Rectum (tissue), 1 donor: ENCODE results near the genes TBCE and GNG4.

- PRO-cap: bidirectional peak, plus-strand start at chr1:235073810, minus-strand start at chr1:235073578; bidirectional peak, plus-strand start at chr1:235074462, minus-strand start at chr1:235074199
Measured at GRCh38 chr1:235073230-235074310, 55.1 kb downstream of the TOMM20 start.

- PRO-cap: no peak
Measured at GRCh38 chr1:235075905-235076083, 52.8 kb downstream of the TOMM20 start.

- PRO-cap: unidirectional peak, plus-strand start at chr1:235090703; unidirectional peak, plus-strand start at chr1:235090906
Measured at GRCh38 chr1:235090347-235091319, 38.0 kb downstream of the TOMM20 start.

DNA sequence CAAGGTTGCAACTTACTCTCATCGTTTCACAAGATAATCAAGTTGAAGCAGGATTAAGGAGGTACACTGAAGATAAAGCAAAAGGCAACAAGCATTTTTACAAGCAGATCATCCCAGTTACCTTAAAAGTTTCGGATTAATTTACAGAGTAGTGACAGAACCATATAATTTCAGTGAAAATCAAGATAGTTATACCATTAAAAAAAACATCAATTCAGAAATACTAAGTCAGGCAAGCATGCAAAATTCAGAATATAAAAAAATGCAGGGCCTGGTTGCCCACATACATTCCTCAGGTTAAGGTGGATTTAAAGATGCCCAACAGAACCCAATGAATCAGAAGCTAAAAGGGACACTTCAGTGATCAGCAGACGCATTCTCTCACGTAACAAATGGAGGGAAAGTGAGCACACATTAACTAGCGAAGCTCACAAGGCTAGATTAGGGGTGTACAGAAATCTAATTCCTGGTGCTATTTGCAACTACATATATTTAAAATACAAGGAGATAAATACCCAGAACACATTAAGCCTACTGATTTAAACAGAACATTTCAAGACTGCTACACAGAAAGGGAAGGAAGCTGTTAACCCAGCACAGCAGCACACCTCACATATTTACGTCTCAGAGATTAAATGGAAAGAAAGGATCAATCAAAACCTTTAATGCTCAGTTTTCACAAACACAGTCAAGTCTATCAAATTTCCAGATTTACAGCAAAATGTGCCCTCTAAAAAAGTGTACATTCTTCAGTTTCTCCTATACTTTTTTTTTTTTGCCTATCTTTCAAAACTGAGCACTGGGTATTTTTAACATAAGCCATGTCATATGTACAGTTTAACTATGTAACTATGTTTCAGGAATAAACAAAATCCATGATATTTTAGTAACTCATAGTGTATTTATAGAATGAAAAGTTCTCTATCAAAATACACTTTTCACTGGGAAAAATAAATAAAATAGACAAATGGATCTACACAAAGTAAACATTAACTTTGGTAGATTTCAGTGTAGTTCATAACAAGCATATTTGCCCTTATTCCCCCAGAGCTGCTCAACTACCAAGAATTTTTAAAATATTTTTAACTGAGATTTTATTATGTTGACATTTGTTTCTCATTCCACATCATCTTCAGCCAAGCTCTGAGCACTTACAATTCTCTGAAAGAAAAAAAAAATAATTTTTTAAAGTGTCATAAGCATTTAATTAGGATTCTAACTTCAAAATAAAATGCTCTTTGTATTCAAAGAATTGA is 17.3 kb downstream of the TOMM20 start:
- PRO-cap: no peak

DNA sequence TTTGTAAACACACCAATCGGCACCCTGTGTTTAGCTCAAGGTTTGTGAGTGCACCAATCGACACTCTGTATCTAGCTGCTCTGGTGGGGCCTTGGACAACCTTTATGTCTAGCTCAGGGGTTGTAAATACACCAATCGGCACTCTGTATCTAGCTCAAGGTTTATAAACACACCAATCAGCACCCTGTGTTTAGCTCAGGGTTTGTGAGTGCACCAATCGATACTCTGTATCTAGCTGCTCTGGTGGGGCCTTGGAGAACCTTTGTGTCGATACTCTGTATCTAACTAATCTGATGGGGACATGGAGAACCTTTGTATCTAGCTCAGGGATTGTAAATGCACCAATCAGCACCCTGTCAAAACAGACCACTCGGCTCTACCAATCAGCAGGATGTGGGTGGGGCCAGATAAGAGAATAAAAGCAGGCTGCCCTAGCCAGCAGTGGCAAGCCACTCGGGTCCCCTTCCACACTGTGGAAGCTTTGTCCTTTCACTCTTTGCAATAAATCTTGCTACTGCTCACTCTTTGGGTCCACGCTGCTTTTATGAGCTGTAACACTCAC is 12.6 kb upstream of the TOMM20 start:
- PRO-cap: no peak

DNA sequence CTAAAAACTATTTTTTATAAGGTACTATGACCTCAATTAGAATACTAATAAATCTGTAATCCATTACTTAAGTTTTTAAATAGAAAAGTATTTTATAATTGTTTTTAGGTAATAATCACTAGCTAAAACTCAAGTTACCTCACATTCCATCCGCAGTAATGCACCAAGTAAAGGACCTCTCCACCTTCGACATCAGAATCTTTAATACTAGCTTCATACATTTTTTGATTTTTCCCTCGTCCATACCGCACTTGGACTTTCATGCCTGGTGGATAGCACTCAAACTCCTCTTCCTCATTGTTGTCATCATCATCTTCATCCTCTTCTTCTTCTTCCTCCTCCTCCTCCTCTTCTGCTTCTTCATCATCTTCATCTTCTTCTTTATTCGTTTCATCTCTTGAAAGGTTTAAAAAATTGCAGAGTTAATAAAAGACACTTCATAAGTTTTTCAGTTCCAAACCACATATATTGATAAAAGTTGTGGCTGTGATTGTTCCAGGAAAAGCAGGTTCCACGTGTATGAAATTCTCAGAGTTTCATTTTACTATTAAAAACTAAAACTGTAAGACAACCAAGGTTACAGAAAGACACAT is 52.7 kb upstream of the RBM34 start:
- PRO-cap: no peak

GRCh38 chr1:235304405-235304789 is 23.6 kb downstream of the ARID4B start:
- PRO-cap: no peak

DNA sequence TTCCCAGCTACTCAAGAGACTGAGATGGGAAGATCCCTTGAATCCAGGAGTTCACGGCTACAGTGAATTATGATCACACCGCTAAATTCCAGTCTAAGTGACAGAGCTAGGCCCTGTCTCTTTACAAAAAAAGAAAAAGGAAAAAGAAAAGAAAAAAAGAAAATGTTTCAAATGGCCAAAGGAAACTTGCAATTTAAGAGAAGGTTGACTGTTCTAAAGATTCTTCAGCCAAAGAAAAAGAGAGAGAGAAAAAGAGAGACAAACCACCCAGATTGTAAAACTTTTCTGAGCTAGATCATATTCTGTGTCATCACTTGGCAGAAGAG is 20.7 kb downstream of the ARID4B start:
- PRO-cap: no peak

DNA sequence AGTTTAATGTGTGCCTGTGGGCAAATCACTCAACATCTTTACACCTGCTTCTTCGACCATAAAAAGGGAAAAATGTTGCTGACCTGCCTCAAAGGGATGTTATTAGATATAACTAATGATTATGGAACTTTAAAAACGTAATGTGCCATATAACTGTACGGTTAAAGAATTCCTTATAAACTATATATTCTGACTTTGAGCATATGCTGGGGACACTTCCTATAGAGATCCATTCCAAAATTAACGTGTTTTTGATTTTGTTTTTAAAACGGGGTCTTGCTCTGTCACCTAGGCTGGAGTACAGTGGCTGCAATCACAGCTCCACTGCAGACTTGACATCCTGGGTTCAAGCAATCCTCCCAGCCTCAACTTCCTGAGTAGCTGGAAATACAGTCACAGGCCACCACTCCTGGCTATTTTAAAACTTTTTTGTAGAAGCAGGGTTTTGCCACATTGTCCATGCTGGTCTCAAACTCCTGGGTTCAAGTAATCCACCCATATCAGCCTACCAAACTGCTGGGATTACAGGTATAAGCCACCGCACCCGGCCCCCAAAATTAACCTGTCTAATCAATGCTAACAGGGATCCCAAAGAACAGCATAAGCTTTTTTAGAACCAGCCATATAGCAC is 17.4 kb downstream of the ARID4B start:
- PRO-cap: no peak

DNA sequence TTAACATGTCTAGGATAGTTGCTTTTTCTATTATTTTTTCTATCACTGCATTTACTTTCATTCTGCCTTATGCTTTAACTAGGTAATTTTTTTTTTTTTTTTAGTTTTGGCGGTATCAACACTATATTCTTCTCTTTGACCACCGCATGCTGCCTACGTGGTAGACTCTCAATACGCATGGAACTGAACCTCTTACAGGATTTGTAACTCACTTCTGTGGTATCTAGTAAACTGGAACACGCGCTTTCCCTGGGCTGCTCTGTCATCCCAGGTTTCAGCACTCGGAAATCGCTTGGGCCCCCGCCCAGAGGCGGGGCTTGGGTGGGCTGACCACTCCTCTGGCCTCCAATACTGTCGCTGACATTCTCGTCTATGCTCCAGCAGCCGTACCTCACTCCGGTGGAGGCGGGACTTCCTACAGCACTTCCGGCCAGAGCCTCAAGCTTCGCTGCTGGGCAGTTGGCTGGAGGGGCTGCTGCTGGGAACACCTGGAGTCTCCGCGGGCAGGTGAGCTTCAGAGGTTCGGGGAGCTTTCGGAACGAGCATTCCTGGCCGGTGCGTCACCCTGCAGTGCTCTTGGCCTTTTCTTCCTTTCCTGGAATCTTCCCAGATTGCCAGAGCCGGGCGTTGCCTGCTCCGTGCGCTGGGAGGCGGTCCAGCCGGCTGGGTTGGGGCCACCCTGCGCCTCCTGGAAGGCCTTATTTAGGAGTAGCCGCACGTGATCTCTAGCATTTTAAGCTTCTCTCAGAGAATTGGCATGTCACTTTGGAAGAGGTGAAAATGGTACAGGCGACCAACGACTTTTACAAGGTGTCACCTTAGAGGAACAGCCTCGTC is at the start of gene TBCE:
Gene TBCE (plus strand): TSS at position 430 of the 837 bp plus-strand sequence.
- PRO-cap: bidirectional peak, plus-strand start at position 458 of the sequence, minus-strand start at position 261 of the sequence; bidirectional peak, plus-strand start at position 763 of the sequence, minus-strand start at position 586 of the sequence

GRCh38 chr1:235454007-235454554 is 50.2 kb downstream of the B3GALNT2 start:
- PRO-cap: no peak

DNA sequence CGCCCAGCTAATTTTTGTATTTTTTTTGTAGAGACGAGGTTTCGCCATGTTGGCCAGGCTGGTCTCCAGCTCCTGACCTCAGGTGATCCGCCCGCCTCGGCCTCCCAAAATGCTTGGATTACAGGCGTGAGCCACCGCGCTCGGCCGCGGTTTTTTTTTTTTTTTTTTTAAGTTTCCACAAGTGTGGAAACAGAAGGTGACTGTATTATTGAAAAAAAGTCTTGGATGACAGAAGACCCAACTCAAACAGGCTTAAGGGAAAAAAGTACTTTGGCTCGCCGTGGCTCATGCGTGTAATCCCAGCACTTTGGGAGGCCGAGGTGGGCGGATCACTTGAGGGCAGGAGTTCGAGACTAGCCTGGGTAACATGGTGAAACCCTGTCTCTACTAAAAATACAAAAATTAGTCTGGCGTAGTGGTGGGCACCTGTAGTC is 1.3 kb upstream of the B3GALNT2 start:
- PRO-cap: unidirectional peak, minus-strand start at position 80 of the sequence; unidirectional peak, minus-strand start at position 161 of the sequence

GRCh38 chr1:235649407-235650128 is at the start of gene GNG4:
GNG4 (minus strand) TSS chr1:235649784.
- PRO-cap: bidirectional peak, plus-strand start at chr1:235650172, minus-strand start at chr1:235650003

GRCh38 chr1:235864677-235865687 is 1.7 kb downstream of the LYST start:
- PRO-cap: no peak

DNA sequence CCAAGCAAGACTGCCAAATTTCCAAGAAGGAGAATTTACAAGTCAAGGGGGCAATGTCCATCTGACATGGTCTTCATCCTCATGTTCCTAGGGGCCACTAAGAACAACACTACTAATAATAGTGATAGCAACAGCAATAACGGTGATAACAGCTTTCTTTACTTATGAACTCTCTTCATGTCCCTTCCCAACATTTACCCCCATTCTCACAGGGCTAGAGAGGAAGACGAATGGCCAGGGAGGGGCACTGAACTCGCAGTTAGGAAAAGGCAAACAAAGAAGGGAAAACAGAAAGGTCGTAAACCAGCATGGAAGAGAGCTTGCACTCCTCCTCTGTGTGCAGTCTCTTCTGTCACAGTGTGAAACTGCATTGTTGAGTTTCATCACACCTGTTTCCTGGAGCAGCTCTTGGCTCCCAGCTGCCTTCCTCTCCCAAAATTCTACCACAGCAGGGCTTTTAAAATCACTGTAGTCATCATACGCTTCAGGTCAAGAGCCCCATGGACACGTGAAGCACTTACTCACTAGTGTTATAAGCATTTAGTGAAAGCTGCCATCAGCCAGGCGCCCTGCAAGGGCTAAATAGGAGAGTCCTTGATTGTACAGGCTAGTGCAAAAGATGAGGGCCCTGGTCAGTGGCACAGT is 63.3 kb downstream of the NID1 start:
- PRO-cap: no peak

DNA sequence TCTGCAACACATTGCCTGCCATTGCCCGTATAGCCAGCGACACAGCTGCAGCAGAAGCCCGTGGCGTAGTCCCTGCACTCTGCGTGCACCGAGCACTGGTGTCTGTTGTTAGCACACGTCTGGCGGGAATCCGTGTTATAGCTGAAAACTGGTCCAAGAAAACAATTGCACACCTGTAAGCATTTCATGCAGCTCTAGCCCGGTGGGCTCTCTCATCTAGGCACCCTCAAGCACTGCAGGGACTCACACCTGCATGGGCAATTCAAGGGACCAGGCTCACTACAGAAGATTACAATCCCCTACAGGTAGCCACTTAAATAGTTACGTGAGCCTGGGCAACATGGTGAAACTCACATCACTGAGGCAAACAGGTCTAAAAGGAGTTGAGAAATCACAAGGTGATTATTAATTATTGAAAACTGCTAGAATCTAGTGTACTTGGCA is 26.8 kb downstream of the NID1 start:
- PRO-cap: no peak

DNA sequence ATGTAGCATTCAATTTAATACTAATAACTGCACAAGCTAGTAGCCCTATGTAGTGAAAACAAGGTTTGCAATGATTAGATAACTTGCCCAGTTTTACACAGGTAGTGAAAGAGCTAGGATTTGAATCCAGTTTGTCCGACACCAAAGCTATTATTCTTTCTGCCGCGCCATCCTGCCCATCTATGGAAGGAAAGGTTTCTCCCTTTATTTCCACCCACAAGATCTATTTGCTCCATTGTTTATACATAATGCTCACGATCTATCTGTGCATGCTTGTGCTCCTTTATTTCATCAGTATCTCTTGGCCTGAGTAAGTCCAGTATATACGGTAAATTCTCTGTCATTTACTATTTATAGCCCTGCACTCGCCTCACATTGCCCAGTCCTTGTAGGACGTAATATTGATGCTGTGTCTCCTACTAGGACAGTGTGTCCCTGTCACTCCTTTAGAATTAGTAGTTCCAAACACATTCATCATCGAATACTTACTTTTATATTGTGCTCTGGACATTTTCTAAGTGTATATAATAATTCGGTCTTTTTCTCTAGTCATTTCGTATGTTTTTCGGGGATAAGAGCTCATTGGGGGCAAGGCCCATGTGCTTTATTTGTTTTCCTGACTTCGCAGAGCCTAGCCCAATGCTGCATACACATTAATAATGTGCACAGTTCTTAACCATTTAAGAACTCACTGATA is 3.0 kb upstream of the NID1 start:
- PRO-cap: unidirectional peak, minus-strand start at position 184 of the sequence

DNA sequence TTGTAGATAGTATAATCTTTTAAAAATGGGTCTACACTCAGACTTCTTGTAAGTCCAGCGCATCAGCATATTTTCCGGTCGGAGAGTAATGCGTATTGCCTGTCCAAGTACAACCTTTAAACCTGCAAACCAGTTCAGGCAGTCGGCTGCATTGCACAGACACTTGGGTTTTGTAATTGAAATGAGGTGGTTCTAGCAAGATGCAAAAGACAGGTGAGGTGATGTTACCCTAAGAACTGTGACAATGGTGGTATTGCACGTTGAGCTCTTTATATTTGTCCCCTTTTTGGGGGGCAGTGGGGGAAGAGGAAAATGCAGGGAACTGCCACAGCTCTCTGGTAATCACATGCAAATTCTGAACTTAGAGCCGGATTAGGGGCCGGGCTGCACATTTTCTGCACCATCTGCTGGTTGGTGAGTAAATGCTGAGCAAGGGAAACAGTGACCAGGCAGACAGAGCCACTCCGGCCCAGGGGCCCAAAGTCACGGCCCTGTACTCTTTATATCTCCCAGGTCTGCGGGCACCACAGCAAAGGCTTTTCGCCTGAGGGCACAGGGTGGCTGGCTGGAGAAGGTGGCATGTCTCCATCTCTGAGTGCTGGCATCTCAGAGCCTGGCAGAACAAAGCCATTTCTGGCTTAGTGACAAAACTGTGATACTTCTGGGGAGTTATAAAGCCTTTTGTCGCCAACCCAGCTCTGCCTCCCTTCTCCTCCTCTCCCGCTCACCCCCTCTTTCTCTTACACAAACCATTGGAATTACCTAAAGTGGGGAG is 2.4 kb downstream of the GPR137B start:
- PRO-cap: bidirectional peak, plus-strand start at position 432 of the sequence, minus-strand start at position 337 of the sequence

DNA sequence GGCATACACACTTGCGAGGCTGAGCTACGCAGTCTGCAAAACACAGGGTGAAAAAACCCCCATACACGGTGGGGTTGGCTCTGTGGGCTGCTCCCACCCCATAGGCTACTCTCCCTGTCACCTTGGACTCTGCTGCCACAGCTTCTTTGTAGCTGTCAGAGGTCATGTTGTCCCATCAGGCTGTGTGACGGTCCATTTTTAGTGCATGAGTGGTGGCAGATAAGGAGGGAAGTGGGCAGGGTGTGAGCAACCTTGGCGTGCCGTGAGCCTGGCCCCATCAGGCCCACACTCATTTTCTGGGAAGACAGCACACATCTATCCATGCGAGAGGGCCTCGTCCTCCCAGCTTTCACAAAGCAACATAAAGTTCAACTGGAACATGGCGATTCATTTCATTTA is 9.4 kb downstream of the GPR137B start:
- PRO-cap: no peak

DNA sequence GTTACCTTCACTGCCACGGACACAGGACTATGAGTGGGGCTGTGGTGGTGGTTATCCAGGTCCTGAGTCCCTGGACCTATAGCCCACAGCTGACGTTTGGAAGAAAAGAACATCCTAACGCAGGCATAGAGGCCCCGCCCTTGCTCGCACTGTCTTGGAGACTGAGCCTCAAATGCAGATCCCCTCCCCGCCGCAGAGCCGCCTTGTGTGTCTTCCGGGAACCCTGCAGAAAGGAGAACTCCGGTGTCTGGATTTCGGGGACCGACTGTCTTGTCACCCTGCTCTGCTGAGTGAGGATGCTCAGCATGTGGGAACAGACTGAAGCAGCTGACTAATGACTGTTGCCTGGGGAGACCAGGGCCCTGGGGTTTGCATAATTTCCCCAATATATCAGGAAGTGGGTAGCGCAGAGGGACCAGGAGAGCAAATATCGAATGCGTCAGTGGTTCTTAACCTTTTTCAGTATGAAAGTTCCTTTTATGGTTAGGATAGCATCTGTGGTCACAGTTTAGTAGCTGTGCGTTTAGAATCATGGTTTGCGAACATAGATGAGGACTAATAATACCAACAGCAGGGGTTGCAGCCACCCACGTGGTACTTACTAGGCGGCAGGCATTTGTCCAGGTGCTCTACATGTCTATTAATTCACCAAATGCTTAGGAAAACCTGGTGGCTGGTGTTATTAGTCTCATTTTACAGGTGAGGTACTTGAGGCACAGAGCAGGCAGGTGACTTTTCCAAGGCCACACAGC is 14.3 kb downstream of the GPR137B start:
- PRO-cap: unidirectional peak, minus-strand start at position 288 of the sequence